ENCODE data around the genes DMAP1, RNF220, TMEM53, EIF2B3, UROD and TOE1.

DNA sequence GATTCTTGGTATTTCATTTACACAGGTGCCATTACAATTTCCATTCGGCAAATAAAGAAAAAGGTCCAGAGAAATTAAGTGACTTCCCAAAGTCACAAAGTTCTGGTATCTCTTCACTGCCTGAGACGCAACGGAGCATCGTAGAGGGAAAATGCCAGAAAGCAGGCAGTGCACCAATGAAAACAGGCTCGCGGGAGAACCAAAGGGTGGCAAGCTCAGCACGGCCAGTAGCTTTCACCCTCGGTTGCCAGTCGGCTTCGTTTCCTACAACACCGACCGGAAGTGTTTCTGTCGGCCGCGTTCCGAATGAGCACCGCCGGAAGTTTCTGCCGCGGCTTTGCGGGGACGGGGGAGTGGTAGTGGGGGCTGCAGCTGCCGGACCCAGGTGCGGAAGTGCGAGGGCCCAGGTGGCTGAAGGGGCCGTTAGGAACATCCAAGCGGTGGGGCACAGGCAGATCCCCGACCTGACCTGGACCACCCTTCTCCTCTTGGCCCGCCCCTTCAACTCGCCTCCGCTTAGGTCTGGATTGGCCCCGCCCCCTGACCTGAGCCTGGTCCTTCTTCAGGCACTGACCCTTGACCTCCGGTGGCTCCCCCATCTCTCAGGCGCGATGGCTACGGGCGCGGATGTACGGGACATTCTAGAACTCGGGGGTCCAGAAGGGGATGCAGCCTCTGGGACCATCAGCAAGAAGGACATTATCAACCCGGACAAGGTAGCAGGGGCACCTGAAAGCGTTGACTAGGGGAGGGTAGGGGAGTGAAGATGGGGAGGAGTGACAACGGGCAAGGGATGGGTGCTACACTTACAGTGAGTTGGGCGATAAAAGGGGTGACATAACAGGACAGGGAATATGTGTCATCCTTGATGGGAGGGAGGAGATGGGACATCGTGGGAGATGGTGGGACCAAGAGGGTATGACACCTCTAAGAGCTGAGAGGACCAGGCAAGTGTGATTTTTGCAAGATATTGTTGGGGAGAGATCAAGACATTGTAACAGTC lies at the start of gene DMAP1:
Gene DMAP1 (plus strand): TSS at position 329 of the 1,003 bp plus-strand sequence.
- RRBS, result 1% methylated on average over 6 of the region's 45 CpGs

DNA sequence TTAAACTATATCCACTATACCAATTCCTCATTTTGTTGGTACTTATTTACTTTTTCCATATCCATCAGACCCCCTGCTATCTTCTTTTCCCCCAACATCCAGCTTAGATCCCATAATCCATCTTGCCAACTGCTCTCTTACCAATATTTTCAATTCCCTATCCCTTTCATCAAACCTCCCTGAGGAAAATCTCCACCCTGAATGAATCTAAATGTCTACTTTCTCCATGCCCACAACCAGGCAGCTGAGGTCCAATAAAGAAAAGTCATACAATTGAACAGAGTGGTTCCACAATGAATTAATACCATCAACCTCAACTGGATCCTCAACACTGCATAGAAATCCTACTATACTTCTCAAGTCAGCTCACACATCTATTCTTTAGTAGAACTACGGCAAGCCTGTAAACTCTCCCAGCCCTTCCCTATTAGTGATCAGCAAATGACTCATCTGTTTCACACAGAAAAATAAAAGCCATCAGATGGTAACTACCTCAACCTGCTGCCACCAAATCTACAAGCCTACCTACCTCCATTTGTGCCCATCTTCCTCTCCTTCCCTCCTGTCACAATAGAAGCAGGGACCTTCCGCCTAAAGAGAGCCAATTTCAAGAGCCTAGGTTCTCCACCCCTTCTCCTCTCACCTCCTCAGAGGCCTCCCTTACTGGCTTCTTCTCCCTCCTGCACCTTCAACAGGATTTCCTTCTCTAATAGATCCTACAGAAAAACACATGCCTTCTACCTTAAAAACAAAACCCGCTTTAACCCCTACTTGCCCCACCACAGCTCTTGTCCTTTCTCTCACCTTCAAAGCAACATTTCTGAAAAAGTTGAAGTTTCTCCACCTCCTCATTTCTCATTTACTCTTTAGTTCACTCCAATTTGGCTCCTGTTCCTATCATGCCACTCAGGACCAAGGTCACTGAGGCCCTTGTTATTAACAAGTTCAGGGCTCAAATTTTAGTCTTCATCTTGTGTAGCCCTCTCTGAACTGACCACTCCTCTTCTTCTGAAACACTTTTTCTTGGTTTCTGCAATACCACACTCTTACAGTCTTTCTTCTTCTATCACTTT lies 63.7 kb downstream of the DMAP1 start:
- RRBS, result no CpG with 5 or more reads among the region's 3 CpGs

DNA sequence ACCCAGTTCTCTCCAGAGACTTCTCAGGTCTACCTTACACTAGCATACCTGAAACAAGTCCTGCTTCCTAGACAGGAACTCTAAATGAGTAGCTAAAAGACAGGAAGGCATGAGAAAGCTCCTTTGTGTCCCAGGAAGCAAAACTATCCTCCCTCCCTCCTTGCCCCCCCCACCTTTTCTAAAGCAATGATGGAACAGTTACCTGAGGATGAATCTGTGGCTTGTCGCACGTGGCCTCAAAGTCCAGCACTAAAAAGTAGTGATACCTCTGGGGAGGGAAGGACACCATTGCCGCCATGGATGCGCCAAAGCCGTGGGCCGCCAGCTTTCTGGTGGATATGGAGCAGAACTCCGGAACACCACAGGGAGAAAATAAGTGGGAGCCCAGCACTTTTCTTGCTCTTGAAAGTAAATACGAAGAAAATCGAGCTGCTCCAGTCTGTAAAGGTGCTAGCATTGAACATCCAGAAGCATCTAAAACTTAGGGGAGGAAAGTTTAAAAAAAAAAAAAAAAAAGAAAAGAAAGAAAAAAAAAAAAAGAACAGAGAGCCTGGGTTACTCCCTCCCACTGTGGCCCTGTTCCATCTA lies 16.1 kb downstream of the ERI3 start:
- RRBS, result no CpG with 5 or more reads among the region's 9 CpGs

DNA sequence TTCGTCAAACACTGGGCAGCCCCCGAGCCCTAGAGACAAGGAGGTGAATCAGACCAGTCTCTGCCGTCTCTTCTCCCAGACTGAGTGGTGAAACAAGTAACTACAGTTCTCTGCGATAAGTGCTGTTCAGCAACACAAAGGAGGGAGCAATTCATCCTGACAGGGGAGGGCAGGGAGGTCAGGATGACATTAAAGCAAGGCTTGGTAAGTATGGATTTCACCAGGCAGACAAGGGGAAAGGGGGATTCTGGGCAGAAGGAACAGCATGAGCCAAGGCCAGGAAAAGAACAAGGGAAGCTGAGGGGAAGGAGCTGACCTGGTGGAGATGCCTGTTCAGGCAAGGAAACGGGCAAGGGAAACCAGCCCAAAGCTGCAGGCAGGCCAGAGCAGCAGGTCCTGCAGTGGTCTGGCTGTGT lies 13.5 kb upstream of the ERI3 start:
- RRBS, result no CpG with 5 or more reads among the region's 5 CpGs

DNA sequence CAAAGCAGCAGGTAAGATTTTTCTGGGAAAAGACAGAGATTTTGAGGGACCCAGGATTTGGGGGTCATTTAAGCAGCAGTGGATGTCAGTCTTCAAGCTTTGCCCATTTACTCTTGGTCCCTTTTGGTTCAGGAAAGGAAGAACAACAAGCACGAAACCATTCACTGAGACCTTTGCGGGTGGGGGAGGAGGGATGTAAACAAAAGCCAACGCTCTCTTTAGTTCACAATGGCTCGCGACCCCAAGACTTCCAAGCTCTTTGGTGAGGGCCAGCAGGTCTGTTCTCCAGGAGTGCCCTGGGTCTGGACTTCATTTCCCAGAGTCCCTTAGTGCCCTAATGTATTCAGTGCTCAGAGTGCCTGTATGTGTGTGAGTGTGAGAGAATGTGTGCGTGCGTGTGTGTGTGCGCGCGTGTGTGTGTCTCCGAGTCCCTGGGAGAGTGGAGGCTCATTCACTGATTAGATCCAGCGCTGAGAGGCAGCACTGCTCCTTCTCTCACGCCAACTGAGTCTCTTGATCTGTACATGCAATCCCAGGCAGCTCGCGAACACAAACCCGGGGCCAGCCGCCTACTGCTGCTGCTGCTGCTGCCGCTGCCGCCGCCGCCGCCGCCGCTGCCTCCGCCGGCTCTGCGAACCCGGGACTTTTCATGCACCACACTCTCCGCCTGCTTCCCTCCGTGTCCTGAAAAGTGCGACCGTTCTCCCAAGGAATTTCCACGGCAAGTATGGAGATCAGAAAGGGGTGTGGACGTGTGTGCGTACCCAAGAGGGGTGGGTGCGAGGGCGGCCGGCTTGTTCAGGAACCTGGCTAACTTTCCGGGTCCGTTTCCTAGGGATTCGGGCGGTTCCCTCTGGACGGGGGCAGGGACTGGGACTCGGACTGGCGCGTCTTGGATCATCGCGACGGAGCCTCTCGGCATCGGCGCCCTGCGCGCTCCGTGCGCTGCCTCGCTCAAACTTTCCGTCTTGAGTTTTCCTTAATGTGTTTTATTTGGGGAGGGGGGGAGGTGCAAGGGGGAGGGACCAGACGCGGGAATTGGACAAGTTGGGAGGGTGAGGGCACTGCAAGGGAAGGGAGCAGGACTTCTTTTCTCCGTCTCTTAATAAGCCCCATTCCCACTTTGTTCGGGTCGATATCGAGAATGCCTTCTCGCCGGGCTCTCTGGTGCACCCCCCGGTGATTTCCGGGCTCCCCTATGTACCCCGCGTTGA lies at the start of gene RNF220:
Gene RNF220 (plus strand): TSS at position 450 of the 1,214 bp plus-strand sequence.
- RRBS, result 4% methylated on average over 2 of the region's 70 CpGs

- RRBS, result no CpG with 5 or more reads among the region's 6 CpGs
Measured at GRCh38 chr1:44642687-44643545, 31.4 kb downstream of the TMEM53 start.

DNA sequence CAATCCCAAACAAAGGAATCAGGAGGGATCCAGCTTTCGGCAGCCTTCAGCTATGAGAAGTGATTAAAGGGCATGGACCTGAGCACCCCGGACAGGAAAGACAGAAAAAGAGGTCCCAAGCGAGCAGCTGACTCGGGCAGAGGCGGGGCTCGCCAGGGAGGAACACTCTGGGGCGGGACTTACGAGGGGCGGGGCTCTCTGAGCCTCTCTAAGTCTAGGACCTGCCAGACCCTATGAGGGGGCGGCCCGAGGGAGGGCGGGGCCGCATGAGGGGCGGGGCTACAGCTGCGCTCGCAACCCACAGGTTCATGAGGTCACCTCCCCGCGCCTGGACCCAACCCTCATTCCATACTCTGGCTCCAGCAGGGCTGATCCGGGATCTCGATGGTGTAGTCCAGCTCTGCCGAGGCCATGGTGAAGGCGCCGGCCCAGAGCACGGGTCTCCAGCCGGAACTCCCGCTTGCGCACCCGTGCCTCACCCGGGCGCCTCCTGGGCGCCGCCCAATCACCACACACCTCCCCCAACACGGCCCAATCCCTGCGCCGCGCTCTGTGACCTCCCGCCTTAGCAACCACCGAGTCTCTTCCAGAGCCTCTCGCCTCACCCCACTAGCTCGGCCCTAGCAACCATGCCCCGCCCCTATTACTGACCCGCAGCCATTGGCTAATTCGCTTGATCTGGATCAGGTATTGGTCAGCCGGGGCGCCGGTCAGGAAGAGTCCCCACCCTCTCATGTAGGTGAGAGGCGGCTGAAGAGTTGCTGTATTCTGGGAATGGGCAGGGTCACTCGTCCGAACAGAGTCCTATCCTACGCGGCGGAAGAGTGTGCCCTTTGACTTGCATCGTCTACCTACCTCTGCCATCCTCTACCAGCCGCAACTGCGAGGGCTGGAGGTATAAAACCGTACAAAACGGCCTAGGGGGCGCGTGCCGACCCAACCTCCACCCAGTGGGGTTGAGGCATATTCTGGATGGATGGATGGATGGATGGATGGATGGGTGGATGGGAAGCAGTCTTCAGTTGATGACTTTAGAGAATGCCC lies at the start of gene TMEM53:
Gene TMEM53 (minus strand): TSS at position 503 of the 1,044 bp plus-strand sequence.
- RRBS, result 1% methylated on average over 5 of the region's 60 CpGs

DNA sequence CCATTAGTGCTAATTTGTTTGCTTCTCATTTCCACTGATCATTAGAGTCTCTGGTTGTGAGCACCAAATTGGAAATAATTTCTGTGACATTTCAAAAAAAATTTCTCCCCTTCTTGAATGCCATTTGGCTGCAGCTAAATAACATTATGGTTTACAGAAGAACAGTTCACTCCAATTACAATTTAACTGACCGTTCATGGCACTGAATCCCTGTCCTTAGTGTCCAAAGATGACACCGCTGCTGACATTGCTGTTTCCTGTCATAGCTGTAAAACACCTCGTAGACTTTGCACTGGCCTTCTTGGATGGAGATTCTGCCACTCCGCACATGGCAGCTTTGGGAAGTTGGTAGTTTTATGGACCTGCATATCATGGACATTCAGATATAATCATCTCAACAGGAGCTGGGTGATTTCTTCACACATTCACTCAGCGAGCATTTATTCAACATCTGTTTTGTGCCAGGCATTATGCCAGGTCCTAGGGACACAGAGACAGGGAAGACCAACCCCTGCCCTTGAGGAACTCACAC lies 4.9 kb downstream of the ARMH1 start:
- RRBS, result no CpG with 5 or more reads among the region's 5 CpGs

DNA sequence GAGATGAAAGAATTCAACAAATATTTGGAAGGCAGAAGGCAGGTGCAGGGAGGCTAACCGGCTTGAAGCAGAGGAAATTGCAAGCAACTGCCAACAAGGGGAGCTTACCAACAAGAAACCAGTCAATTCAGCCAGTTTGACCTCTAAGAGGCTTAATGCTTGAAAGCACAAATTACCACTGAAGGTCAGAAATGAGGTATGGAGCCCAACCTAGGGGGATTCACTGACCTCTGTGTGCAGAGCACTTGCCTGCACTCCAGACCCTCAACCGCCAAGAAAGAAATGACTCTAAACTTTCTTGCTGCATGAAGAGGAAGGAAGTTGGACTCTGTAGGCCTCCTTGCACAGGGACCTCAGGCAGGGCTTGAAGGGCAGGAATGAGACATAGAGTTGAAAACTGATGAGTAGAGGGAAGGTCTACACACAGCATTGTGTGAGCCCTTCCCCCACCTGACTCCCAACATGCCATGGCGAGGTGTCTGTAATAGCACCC lies 10.0 kb downstream of the ARMH1 start:
- RRBS, result no CpG with 5 or more reads among the region's 3 CpGs

DNA sequence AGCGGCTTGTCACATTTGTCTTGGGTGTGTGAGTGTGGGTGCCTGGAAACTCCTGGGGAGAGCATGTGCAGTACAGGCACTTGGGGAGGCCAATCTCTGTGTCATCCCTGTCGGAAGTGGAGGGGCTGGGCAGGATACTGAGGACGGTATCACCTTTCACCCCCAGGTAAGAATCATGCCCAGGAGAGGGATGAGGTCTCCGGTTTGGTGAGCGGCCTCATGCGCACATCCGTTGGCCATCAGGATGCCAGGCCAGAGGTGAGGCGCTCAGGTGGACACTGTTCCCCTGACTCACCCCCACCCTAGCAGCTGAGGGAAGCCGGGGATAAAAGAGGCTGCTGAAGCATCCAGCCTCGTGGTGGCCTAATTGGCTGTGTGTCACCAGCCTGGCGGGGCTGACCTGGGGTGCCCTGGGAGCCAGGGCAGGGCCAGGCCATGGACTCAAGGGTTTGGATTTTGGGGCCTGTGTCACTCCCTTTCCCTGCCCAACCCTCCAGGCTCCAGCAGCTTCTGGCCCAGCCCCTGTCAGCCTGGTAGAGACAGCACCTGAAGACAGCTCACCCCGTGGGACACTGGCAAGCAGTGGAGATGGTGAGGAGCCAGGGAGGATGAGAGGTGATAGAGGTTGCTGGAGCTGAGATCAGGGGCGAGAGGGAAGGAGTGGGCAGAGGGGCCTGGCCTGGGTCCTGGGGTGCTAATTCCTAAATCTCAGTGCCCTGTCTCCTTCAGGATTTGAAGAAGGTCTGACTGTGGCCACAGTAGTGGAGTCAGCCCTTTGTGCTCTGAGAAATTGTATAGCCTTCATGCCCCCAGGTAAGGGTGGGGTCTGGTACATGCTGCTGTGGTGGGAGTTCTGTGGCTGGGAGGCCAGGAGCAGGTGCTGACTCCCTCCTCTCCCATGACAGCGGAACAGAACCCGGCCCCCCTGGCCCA lies 3.5 kb downstream of the DYNLT4 start:
- RRBS, result no CpG with 5 or more reads among the region's 15 CpGs

DNA sequence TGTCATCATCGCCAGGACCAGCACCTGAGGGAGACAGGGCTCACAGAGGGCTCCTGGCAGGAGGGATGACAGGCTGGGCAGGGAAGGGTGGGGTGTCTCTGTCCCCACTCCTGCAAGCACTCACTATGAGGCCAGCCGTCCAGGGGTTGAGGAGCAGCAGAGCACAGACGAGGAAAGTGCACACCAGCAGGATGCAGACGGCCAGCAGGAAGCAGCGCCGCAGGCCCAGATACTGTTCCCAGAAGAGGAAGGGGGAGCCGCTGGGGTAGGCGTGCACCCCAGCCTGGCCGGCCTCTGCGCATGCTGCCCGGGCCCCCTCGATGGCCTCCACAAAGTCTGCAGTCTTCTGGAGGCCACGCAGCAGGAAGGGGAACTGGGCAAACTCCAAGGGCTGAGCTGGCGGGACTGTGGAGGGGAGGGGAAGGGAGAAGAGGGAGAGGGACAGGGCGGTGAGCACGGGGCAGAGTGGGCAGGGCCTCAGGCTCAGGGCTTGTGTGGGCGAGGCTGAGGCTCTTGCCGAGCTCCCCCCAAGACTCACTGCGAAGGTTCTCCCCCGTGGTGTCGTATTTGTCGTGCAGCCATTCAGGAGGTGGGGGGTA lies 16.6 kb downstream of the PTCH2 start:
- RRBS, result no CpG with 5 or more reads among the region's 22 CpGs

DNA sequence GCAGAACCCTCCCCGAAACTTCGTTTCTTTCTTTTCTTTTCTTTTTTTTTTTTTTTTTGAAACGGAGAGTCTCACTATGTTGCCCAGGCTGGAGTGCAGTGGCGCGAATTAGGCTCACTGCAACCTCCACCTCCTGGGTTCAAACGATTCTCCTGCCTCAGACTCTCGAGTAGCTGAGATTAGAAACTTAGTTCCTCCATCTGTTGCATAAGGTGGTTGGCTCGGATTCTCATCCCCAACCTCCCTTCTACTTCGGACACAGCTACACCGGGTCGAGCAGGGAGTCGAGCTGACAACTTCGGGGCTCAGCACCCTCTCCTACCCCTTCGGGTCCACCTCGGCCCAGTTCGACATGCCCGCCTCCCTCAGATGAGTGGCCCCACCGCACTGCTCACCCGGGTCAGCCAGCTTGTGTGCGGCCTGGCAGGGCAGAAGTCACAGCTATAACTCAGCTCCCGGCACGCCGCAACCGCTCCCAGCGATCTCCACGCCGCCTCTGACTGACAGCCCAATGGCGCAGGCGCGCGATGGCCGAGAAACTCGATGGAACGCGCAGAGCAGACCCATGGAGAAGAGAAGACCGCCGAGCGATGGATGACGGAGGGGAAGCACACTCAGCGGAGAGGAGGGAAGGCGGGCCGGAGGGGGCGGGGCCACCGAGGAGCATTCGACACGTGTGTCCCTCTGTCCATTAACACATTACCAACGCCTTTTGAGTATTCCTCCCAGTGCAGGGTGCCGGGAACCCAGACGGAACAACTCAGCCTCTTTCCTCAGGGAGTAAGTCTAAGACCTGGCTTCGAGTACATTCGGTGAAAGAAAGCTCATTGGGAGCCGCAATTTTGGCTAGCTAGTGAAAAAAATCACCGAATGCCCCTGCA lies at the start of gene EIF2B3:
Gene EIF2B3 (minus strand): TSS at position 498 of the 881 bp plus-strand sequence.
- RRBS, result 1% methylated on average over 5 of the region's 53 CpGs

DNA sequence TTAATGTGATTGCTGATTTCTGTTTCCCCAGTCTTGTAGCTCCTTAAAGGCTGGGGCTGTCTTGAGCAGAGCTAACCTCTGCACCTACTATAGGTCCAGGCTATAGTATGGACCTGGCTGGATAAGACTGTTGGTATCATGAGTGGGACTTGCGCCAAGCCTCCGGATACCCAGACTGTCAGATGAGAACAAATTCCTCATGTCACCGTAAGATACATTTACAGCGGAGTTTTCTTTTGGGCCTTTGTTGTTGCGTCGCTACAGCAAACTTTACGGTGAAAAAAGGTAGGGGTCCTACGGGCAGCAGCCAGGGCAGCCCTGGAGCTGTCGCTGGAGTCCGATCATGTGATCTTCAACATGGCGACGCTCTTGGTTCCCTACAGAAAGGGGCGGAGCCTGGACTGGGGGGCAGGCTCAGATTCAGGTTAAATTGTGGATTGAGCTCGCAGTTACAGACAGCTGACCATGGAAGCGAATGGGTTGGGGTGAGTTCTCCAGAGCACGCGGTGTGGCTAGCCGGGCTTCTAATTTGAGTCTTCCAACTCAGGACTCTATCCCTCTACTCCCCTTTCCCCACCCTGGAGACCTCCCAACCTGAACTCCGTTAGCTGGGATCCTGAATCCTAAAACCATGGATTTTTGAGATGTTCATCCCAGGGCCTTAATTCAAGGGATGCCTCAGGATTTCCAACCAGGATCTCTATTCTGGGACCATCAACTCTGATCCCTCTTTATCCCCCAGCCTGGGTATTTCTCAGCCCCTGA lies at the start of gene UROD:
Gene UROD (plus strand): TSS at position 454 of the 765 bp plus-strand sequence.
- RRBS, result no CpG with 5 or more reads among the region's 19 CpGs

DNA sequence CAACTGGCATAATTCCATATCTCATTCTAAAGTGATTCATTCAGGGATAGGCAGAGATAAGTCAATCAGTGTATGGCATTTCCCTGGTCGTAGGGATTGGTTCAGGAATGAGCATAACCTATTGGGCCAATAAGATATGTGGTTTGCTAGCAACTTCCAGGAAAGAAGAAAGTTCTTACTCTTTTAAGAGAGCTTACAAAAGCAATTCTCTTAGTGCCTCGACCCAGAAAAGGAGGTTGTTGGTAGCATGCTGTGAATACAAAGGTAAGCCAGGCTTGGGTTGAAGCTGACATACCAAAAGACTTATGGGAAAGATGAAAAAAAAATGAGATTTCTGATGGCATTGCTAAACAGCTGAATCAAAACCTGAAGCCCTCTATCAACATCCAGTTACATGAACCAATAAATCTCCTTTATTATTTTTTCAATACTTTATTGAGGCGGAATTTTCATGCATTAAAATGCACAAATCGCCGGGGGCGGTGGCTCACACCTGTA lies 4.9 kb upstream of the ZSWIM5 start:
- RRBS, result no CpG with 5 or more reads among the region's 6 CpGs

GRCh38 chr1:45339652-45340749 lies at the start of gene TOE1:
Gene TOE1, plus strand, starts transcription at chr1:45340170.
- RRBS, result 4% methylated on average over 7 of the region's 79 CpGs

DNA sequence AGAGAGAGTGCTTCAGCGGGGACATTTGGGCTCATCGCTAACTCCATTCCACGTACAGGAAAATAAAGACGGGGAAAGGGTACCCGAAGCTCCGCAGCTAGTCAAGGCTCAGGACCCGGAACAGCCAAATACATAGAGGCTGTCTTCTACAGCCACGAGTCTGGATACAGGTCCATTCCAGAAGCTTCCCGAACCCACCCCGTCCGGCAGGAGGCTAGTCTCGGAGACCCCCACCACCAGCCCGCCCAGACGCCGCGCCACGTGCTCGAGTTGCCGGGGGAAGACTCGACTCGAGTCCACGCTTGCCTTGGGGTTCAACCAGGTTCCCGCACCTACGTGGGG lies 410 bp downstream of the PRDX1 start:
- RRBS, result 2% methylated on average over 12 of the region's 24 CpGs

DNA sequence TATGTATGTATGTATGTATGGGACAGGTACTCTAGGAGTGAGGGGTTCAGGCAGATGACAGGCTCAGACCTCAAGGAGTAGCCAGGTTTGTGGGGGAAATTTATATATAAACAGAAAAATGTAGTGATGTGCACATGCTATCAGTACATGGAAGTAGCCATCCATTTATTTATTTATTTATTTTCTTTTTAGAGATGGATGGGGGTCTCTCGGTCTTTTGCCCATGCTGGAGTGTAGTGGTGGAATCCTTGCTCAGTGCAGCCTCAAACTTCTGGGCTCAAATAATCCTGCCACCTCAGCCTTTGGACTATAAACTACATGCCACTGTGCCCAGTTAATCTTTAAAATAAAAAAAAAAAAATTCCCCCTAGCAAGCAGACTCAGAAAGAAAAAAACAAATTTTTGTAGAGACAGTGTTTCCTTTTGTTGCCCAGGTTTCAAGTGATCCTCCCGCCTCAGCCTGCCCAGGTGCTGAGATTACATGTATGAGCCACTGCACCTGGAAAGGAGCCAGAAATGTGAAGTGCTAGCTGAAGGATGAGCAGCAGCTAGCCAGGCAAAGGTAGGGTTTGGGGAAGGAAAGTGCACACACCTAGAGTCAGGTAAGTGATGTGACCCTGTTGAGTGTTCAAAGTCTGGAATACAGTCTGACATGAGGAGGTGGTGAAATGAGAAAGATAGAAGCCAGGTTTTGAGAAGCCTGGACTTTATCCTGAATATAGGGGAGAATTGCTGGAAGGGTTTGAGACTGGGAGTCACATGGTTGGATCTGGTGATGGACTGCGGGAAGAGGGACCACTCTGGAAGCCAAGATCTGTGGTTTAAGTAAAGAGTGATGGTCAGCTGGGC lies 1.6 kb downstream of the AKR1A1 start:
- RRBS, result no CpG with 5 or more reads among the region's 3 CpGs

DNA sequence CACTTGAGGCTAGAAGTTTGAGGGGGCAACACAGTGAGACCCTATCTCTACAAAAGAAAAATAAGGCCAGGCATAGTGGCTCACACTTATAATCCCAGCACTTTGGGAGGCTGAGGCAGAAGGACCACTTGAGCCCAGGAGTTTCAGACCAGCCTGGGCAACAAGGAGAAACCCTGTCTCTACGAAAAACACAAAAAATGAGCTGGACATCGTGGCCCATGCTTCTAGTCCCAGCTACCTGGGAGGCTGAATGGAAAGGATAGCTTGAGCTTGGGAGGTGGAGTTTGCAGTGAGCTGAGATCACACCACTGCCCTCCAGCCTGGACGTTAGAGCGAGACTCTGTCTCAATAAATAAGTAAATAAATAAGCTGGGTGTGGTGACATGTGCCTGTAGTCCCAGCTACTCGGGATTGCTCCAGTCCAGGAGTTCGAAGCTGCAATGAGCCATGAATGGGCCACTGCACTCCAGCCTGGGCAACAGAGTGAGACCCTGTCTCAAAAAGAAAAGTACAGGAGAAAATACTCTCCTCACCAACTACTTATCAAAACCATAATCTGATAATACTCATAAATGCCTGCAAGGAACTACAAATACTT lies 3.6 kb downstream of the AKR1A1 start:
- RRBS, result no CpG with 5 or more reads among the region's 6 CpGs

- RRBS, result no CpG with 5 or more reads among the region's 11 CpGs
Measured at GRCh38 chr1:45647146-45647804, 23.4 kb upstream of the CCDC17 start.

All from AG09319 (cell line).